Calu3 (cell line): ENCODE results near the genes PLSCR4 and RNF13.

DNA sequence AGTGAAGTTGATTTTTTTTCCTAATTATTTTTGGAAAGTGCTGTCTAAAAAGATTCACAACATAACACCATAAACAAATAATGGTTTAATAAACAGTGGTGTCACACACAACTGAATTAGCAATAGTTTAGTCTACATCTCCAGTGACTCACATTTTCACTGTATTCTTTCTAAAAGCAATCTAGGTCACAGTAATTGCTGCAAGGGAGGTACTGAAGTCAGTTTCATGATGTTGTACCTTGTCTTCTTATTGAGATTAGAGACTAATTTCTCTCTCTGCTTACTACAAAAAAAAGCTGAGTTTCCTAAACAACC is 29.7 kb downstream of the PLSCR4 start:
- PRO-cap, result no peak

- PRO-cap, result bidirectional peak, plus-strand start at chr3:146251221, minus-strand start at chr3:146251122
Observed at GRCh38 chr3:146250411-146251496, at the start of gene PLSCR4. Gene PLSCR4, minus strand, starts transcription at chr3:146251105.

- PRO-cap, result unidirectional peak, minus-strand start at chr3:146505016
Observed at GRCh38 chr3:146504735-146505145, 35.4 kb upstream of the PLSCR2 start.

- PRO-cap, result unidirectional peak, minus-strand start at chr3:146625270; unidirectional peak, minus-strand start at chr3:146625321
Observed at GRCh38 chr3:146625100-146625490, 19.9 kb upstream of the PLSCR5 start.

GRCh38 chr3:147396900-147398196 is 9.0 kb downstream of the ZIC4 start:
- PRO-cap, result no peak

DNA sequence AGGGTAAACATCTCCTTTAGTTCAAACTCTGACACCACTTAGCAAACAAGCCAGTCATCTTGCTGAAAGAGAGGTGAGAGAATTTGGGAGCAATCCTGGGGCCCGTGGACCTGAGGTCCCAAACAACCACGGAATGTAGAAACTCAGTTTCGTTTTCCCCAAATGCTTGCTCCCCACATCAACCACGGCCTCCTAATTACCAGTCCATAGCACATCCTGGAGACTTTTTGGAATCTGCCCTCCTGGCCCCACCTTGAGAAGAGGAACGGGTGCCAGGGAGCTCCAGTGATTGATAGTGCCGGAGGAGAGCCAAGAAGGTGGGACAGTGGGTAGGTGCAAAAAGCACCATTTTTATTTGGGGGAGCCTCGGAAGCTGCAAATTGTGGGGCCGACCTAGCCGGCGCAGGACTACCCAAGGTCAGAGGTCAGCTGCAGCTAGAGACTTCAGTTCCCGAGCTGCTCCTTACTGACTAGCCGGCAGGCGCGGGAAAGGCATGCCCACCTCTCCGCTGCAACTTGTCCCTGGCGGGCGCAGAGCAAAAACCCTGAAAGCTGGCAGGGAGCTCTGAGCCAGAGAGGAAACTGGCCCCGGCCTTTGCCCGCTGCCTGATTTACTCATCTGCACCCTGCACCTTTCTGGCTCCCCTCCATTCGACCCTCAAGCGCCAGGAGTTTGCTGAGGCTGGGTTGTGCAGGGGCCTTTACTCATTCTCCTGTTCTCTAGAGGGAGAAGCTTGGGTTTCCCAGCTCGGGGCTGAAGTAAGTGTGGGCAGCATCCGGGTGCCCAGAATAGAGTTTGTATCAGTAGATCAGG is 1.7 kb downstream of the ZIC4 start:
- PRO-cap, result no peak

- PRO-cap, result no peak
Observed at GRCh38 chr3:147713831-147714030, 304.6 kb downstream of the ZIC1 start.

- PRO-cap, result no peak
Observed at GRCh38 chr3:148990186-148990924, 985 bp upstream of the GYG1 start.

GRCh38 chr3:149355949-149356623 is 21.4 kb downstream of the TM4SF1 start:
- PRO-cap, result unidirectional peak, minus-strand start at chr3:149356116; bidirectional peak, plus-strand start at chr3:149356444, minus-strand start at chr3:149356263

DNA sequence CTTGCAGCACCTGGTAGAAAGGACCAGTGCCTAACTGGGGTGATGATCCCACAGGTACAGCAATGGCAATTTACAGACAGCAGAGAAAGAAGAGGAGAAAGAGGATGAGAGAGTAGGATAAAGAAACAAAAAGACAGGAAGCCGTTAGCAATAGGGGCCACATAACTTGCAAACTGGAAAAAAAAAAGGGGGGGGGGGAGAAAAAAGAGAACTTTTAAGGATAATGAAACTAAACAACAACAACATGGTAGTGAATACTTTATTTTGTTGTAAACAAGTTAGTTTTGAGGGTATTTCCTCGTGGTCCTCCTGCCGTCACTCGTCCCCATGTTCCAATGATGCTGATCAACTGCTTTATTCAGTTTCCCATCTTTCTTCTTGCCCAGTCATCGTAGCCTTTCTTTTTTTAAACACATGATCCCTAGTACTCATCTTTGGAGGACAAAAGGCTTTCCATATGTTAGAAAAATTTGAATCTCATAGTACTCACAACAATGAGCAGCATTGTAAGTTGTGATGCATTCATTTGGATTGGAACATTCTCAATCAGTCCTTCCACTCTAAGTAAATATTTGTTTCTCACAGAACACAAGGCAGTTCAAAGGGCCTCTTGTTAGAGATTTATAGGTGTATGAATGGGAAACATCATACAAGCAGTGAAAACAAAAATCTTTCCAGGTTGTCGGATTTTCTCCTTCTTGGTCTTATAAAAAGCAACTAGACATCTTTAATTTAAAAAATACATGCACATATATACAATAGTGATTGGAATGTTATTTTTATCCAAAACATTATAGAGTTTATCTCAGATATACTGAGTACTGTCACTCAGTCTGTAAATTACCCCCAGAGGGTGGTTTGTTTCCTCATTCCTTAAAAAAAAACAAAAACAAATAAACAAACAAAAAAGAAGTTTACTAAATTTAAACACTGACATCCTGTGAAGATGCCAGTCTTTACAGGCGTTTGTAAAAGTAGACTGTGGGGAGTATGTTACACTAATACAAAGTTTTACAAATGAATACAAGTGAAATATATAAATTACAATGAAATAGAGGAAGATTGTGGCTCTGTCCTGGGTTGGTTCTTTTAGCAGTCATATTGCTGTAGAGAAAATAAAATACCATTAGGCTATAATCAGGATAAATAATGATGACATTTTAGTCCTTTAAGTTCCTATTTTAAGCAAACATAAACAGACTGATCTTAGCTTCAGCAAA is 8.3 kb downstream of the TM4SF1 start:
- PRO-cap, result bidirectional peak, plus-strand start at position 616 of the sequence, minus-strand start at position 401 of the sequence

- PRO-cap, result unidirectional peak, minus-strand start at chr3:149382190; bidirectional peak, plus-strand start at chr3:149382743, minus-strand start at chr3:149382843
Observed at GRCh38 chr3:149381882-149383051, 4.8 kb upstream of the TM4SF1 start.

GRCh38 chr3:149536345-149537044 is 62.0 kb downstream of the TM4SF4 start:
- PRO-cap, result no peak

DNA sequence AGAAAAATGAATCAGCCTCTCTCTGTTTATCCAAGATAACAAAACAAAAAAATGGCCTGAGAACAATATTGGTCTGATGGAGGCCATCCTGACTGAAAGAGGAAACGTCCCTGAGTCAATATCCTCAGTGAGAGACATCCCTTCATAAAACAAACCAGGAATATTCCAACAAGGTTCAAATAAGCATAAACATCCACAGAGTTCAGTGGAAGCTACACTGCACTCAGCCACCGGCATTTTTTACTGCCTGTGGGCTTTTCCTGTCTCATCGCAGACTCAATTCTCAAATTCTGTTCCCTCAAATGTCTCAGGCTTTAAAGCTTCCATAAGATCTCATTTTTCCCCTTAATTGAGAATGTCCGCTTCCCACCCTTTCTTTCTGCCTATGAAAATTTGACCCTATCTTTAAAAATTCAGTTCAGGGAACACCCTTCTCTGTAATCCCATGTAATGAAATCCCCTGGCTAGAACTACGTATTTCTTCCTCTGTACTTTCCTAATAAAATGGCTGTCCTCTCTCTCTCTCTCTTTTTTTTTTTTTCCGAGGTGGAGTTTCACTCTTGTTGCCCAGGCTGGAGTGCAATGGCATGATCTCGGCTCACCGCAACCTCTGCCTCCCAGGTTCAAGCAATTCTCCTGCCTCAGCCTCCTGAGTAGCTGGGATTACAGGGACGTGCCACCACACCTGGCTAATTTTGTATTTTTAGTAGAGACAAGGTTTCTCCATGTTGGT is 41.7 kb downstream of the WWTR1 start:
- PRO-cap, result no peak

GRCh38 chr3:149638405-149639293 is 19.2 kb downstream of the WWTR1 start:
- PRO-cap, result no peak

GRCh38 chr3:149701937-149702361 is 44.1 kb upstream of the WWTR1 start:
- PRO-cap, result no peak

DNA sequence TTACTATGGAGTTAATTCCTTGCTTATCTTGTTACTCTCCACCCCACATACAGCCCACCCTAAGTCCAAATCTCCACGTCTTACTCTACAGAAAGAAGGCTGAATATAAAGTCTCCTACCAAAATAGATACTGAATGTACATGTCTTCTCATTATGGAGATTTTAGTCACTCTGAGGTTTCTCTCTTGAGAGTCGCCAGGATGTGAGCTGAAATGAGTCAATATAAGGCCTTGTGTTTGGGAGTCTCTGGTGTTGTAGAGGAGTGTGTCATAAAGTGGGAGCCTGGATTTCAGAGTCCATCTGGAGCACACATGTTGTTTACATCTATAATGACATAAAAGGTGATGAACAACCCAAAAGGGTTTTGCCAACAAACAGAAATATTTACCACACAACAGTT is 45.2 kb upstream of the WWTR1 start:
- PRO-cap, result no peak

DNA sequence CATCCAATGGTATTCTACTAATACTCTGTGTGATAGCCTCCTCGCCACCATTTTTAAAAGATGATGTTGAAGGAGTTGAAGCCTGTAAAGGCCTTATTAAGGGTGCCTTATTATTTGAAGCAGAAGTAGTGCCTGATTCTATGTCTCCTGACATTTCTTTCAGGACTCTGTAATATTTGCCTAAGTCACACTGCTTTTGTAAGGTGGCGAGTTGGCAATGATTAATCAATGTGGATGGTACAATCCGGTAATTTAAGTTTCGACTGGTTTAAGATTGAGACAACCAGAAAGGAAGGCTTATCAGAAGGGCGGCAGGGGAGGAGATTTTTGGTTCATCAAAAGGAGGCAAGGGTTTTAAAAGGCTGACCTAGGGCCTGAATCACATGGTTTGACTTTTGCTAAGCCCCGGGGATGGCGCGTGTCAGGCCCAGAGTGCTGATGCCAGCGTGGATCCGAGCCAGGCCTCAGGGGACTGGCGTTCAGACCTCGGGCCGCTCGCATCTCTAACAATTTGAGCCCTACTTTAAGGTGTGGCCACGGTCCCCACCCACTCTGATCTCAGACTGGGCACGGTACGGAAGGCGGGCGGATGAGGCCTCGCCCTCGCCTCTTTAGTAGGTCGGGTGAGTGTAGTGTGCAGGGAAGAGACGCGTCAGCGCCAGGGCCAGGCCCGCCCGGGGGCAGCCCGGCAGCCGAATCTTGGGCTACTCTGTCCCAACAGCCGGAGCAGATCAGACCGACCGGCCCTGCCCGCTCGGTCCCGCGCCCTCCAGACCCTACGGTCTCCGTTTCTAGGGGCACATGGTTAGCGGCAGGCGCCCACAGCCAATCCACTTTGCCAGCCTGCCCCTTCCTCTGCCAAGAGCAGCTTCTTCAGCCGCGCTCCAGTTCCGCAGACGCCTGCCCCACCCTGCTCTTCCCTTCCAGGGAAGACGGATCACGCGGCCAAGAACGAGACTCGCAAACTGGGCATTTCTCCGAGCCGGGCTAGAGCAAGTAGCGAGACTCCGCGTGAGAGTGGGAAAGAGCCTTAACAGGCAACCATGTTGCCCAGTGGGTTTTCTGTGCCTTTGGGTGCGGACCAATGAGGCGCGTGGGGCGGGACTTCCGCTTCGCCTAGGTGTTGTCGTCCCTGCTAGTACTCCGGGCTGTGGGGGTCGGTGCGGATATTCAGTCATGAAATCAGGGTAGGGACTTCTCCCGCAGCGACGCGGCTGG is at the start of gene RNF13:
Gene RNF13 (plus strand): TSS at position 1,115 of the 1,218 bp plus-strand sequence.
- PRO-cap, result bidirectional peak, plus-strand start at position 271 of the sequence, minus-strand start at position 171 of the sequence; bidirectional peak, plus-strand start at position 617 of the sequence, minus-strand start at position 474 of the sequence

DNA sequence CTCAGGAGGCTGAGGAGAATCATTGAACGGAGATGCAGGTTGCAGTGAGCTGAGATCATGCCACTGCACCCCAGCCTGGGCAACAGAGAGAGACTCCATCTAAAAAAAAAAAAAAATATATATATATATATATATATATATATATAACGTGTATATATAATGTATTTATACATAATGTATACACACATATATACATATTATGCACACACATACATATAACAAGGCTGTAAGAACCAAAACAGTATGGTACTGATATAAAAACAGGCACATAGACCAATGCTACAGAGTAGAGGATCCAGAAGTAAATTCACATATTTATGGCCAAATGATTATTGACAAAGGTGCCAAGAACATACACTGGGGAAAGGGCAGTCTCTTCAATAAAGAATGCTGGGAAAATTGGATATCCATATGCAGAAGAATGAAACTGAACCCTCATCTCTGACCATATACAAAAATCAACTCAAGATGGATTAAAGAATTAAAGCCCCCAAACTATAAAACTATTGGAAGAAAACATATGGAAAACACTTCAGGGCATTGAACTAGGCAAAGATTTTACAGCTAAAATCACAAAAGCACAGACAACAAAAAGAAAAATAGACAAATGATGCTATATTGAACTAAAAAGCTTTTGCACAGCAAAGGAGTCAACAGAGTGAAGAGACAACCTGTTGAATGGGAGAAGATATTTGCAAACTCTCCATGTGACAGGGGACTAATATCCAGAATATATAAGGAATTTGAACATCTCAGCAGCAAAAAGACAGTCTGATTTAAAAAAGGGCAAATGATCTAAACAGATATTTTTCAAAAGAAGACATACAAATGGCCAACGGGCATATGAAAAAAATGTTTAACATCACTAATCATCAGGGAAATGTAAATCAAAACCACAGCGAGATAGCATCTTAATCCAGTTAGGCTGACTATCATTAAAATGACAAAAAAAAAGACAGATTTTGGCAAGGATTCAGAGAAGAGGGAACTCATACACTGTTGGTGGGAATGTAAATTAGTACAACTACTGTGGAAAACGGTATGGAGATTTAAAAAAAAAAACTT is 47.5 kb downstream of the RNF13 start:
- PRO-cap, result no peak

DNA sequence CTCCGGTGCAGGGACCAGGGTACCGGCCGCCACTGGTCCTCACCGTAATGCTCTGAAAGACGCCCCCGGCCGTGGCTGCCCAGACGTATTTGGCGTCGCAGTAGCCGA is 159 bp downstream of the PFN2 start:
- PRO-cap, result no peak

GRCh38 chr3:150241636-150242020 is 166.5 kb upstream of the TSC22D2 start:
- PRO-cap, result no peak